Cardiac atrium fibroblast (primary cell): ENCODE measurements around the gene UNCX.

- RAMPAGE, long total RNA = start-site peak on the plus strand at chr7:816628-816649, 334 and 146 reads in 2 replicates
These were observed 15.6 kb upstream of the SUN1 start for GRCh38 chr7:816562-817194.

DNA sequence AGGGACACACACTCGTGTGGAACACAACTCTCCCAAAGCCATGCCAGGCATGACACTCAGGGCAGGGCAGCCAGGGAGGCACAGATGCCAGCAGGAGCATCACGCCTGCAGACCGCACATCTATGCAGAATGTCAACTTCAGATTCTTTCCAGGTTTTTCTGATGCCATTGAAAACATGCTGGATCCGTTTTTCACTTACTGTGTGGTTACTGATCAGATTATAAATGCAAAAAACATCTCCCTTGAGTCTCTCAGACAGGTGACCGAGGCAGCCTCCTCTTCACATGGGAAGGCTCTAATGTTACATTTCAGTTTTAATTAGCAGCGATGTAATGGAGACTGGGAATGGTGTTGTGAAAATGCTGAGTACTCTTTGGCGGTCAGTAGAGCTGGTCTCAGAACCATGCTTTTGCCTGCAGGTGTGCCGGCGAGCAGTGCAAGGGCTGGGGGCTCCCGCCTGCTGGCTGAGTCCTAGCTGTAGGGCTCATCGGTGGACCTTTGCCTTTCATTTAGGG is 3.2 kb upstream of the SUN1 start:
- RAMPAGE, long total RNA = no peak

GRCh38 chr7:857678-857978 is 18.7 kb upstream of the GET4 start:
- RAMPAGE, long total RNA = no peak

DNA sequence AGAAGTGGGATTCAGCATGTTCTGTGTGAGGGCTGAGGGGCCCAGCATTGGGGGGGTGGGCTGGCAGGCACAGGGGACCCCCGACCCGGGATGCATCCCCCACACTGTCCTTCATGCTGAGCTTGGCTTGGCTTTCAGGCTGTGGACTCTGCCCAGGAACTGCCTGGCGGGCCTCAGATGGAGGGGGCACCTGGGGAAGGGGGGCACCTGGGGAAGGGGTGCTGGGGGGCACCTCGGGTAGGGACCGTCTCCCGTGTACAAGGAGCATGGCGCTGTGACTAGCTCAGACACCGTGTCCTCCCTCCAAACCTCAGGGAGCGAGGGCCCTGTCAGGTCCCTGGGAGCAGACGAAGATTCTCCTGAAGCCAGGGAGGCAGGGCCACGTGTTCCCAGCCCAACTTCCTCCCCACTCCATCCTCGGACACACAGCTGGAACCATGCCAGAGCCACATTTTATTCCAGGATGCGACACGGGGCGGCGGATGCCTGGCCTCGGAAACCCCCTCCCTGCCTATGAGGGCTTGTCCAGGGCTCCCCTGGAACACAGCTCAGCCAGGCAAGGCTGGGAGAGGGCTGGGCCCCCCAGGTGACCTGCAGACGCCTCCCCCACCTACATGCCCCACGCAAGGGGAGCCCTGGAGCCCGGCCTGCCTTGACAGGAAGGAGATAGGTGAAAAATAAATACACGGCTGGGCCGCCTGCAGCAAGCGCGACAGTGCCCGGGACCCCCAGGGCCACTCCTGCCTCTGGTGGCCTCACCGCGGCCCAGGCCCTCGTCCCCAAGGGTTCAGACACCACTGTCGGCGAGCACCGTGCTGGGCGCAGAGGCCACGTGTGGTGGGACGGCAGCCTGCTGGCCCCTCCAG is 21.3 kb downstream of the GET4 start:
- RAMPAGE, long total RNA = no peak

DNA sequence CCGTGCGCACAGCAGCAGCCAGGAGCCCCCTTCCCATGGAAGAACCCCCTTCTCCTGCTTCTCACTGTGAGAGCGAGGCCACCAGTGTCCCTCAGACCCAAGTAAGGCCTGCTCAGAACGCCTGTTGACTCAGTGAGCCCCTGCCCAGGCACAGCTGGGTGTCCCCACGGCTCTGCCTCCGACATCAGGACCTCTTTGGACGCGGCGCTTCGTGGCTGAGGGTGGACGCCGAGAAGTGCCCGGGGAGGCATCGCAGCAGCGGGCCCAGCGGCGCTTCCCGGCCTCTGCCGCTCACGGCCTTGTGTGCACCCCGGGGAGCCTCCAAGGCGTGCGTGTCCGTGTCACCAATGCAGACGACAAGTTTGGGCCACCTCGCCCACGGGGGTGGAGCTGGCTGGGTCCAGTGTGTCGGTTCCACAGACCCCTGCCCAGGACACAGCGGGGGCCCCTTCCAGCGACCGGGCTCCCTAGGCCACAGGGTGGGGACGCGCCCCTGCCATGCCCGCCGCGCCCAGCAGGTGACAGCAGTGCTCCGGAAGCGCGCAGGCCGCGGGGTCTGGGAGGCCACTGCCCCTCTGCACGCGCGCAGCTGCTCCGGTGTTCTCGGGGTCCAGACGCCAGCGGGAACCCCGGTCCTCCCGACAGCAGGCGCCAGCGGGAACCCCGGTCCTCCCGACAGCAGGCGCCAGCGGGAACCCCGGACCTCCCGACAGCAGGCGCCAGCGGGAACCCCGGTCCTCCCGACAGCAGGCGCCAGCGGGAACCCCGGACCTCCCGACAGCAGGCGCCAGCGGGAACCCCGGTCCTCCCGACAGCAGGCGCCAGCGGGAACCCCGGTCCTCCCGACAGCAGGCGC is 32.4 kb downstream of the GET4 start:
- RAMPAGE, long total RNA = no peak

DNA sequence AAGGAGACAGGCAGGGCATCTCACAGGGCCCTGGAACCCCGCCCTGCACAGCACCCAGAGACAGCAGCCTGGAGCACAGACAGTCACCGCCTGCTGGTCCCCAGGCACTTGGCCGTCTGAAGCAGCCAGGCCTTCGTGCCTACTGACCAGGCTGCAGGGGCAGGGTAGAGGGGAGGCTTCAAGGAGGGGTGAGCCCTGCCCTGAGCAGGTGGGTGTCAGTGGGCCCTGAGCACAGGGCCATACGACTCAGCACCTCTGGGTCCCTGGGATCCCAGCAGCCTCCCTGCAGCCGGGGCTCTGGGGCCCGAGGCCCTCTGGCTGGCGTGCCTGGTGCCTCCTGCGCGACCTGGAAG is 38.3 kb downstream of the GET4 start:
- RAMPAGE, long total RNA = no peak

DNA sequence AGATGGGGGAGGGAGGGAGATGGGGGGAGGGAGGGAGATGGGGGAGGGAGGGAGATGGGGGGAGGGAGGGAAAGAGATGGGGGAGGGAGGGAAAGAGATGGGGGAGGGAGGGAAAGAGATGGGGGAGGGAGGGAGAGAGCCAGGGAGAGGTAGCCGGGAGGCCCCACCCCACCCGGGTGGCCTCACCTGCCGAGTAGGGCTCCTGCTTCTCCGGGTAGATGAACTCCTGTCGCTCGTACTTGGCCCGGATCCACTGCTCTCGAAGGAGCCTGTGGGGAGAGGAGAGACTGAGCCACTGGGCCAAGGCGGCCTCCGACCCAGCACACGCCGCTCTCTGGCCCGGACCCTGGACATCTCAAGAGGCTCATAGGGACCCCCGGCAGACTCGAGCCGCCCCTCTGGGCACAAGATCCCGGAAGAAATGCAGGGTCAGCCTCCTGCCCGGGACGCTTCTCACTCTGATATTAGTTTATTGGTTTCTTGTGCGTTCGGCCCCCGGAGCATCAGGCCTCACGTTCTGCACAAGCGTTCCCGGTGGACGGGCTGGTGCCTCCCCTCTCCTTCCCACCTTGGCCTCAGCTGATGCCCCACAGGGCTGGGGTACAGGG is 34.6 kb downstream of the ADAP1 start:
- RAMPAGE, long total RNA = no peak

DNA sequence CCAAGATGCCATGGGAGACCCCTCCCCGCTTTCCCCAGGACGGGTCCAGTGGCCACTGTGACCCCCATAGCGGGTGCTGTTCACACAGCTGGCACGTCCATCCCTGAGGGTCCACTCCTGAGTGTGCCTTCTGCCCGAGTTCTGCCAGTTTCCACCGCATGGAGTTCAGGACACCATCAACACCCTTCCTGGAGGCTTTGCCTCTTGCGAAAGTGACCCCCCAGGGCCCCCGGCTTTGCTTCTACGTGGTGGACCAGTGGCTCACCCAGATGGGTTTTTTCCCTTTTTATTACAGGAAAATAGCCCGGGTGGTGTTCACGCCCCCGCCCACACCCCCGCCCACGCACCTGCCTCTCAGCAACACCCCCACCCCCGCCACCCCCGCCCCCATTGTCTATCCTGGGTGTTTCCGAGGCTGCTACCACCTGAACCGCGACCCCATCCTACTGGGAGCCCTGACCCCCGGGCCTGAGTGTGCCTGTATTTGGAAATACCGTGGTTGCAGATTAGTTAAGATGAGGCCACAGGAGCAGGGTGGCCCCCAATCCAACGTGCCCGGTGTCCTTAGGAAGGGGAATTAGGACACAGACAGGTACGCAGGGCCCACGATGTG is 31.9 kb downstream of the ADAP1 start:
- RAMPAGE, long total RNA = no peak

GRCh38 chr7:926336-926844 is 28.1 kb downstream of the ADAP1 start:
- RAMPAGE, long total RNA = no peak

GRCh38 chr7:977521-978310 is 2.4 kb upstream of the COX19 start:
- RAMPAGE, long total RNA = no peak

- RAMPAGE, long total RNA = no peak
These were observed 839 bp upstream of the CYP2W1 start for GRCh38 chr7:981975-982708.

DNA sequence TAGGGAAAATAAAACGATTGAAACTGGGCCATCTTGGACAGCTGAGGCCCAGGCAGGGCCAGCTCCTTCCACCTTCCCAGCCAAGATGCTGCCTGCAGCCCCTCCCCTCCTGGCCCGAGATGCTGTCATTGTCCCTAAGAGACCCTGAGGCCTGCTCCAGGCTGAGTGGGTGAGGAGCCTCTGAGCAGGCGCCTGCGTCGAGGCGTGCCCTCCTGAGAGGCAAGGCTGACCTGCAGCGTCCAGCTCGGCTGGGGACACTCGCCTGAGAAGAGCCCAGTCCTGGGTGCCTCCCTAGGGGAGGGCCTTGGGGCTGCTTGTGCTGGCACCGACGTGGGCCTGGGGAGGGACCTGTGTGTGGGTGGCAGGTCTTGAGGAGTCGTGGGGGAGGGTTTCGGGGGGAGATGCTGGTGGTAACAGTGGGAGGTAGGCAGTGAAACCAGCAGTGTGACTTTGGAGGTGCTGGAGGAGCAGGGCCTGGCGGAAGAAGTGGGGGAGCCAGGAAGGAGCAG is 7.8 kb downstream of the GPR146 start:
- RAMPAGE, long total RNA = no peak

DNA sequence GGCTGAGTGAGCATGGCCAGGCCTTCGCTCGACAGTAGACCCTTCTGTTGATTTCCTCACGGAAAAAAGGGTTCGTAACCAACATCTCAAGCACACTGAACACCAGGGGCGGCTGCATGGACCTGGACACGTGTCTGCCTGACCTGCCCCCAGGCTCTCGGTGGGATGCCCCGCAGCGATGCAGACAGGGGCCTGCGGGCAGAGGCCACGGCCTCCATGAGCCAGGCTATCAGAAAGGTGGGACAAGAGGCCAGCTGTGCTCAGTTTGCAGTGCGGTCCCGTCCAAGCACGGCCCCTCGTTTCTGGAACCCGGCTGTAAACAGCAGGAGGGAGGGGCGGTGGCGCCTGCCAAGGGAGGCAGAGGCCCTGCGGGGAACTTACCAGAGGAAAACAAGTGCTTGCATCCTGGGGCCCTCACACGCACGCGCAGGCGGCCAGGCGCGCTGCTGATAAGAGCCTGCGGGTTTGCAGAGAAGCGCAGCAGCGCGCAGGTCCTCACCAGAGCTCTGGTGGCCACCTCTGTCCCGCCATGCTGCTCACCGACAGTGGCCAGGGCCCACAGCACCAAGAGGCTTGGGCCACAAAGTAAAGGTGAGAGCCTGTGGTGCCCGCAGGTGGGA is 10.7 kb downstream of the GPR146 start:
- RAMPAGE, long total RNA = no peak

DNA sequence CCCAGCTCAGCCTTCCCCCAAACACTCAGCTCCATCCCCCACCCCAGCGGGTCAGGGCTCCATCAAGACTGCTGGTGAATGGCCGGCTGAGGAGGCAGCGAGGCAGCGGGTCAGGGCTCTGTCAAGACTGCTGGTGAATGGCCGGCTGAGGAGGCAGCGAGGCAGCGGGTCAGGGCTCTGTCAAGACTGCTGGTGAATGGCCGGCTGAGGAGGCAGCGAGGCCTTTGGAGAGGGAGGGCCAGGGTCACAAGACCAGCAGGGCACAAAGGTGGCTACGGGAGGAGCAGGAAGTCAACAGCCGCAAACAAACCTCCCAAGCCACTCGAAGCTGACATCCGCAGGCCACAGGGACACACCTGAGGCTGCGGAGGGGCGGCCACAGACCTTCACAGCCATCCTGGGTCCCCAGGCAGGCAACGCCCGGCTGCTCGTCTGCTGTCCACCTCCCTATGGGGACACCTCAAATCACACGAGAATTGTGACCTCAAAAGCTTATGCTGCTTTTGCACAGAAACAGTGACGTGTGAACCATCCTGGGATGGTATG is 9.0 kb upstream of the GPER1 start:
- RAMPAGE, long total RNA = no peak

DNA sequence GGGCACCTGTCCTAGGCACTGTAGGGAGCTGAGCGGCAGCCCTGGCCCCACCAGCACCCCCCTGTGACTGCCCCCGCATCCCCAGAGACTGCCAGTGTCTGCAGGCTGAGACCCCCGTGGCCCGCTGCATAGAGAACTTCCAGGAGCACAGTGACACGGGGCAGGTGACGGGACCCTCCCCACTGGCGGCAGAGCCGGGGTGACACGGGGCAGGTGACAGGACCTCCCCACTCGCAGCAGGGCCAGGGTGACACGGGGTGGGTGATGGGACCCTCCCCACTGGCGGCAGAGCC is 2.3 kb downstream of the GPER1 start:
- RAMPAGE, long total RNA = no peak

DNA sequence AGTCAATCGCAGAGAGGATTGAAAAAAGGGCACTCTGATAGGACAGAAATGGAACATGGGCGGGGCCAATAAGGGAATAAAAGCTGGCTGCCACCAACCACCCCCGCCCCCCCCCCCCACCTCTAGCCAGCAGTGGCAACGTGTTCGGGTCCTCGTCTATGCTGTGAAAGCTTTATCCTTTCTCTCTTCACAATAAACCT is 11.7 kb upstream of the ZFAND2A start:
- RAMPAGE, long total RNA = no peak

GRCh38 chr7:1230793-1231797 is 1.6 kb upstream of the UNCX start:
- RAMPAGE, long total RNA = no peak

DNA sequence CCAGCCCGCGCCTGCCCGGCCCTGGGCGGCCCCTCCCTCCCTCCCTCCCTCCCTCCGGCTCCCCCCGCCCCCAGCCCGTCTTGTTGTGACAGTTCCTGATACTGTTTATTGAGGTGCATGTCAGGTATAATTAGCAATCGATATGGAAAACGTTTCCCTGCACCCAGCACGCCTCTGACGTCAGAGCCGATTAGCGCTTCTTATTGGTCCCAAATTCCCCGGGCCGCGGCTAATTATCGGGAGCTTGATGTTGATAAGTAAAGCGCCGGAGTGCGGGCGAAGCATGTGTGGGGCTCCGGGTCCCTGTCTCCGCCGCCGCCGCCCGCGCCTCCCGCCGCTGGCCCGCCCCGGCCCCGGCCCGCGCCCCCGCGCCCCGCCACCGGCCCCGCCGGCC is at the start of gene UNCX:
UNCX (plus strand) TSS at position 260 of the 394 bp plus-strand sequence.
- RAMPAGE, long total RNA = no peak

DNA sequence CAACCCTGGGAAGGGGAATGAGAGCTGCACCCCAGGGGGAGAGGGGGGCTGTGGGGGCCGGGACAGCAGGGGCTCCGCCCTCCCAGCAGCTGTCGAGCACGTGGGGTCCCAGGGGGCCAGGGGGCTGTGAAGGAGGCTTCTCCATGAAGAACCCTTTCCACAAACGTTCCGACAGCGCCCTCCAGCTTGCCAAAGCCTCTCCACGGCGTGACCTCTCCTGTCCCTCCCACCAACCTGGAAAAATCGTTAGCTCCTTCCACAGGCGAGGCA is 66.2 kb downstream of the UNCX start:
- RAMPAGE, long total RNA = no peak

- RAMPAGE, long total RNA = no peak
These were observed 55.4 kb downstream of the MICALL2 start for GRCh38 chr7:1403763-1404338.